Thyroid gland (tissue), 7 donors: ENCODE measurements around a stretch of chr16.

DNA sequence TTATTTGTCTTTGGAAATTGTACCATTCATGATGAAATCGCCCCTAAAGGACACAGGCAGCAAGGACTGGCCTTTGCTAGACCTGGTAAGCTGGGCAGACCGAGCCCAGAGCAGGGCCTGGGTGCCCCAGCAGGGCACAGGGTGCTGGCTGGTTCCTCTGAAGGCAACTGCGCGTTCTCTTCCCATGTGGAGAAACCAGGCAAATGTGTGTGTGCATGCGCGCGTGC is 104.9 kb downstream of the CMIP start:
- PRO-cap, 2 experiments, result no peak in any of the 2 experiments
- RAMPAGE, long total RNA, 5 experiments, result no peak in any of the 5 experiments

- PRO-cap, 2 experiments, result no peak in any of the 2 experiments
- RAMPAGE, long total RNA, 5 experiments, result no peak in any of the 5 experiments
Observed at GRCh38 chr16:81568185-81568976, 123.8 kb downstream of the CMIP start.

DNA sequence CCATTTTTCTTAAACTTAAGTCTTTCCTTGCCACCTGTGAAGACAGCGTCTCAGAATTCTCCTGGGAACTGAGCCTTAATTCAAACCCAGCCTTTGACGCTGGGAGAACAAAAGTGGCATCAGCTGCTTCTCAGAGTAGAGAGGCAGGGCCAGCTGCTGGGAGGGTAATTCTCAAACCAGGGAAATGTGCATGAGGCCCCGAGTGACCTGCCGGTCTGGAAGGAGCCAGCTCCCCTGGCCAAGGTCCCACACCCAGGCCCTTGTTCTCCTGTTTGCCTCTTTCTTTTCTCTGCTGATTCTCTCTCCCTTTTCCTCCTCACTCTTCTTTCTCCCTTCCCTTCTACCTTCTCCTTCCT is 84.2 kb upstream of the PLCG2 start:
- PRO-cap, 2 experiments, result peak in 1 of 2 experiments; most common plus-strand start position 201 of the sequence (in 1)
- RAMPAGE, long total RNA, 5 experiments, result no peak in any of the 5 experiments

- PRO-cap, 2 experiments, result no peak in any of the 2 experiments
- RAMPAGE, long total RNA, 5 experiments, result no peak in any of the 5 experiments
Observed at GRCh38 chr16:81889699-81890721, 110.9 kb downstream of the PLCG2 start.

DNA sequence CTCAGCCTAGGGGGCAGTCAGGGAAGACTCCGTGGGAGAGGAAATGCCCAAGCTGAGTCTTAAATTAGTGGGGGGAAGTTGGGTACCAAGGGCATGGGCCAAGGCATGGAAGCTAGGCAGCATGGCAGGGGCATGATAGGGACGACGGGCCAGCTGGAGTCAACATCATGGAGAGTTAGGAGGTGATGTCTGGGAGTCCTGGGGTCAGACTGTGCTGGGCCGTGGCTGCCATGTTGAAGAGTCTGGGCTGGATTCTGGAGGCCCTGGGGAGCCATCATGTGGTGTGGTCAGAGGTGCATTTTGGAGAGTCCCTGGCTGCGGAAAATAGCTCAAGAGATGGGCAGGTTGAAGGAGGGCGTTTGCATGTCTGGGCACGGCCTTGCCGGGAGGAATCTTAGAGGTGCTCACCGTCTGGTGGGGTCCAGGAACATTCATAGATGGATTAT is 85.2 kb downstream of the SDR42E1 start:
- PRO-cap, 2 experiments, result no peak in any of the 2 experiments
- RAMPAGE, long total RNA, 5 experiments, result no peak in any of the 5 experiments

- PRO-cap, 2 experiments, result no peak in any of the 2 experiments
- RAMPAGE, long total RNA, 5 experiments, result no peak in any of the 5 experiments
Observed at GRCh38 chr16:81946009-81946594, 65.2 kb downstream of the SDR42E1 start.

DNA sequence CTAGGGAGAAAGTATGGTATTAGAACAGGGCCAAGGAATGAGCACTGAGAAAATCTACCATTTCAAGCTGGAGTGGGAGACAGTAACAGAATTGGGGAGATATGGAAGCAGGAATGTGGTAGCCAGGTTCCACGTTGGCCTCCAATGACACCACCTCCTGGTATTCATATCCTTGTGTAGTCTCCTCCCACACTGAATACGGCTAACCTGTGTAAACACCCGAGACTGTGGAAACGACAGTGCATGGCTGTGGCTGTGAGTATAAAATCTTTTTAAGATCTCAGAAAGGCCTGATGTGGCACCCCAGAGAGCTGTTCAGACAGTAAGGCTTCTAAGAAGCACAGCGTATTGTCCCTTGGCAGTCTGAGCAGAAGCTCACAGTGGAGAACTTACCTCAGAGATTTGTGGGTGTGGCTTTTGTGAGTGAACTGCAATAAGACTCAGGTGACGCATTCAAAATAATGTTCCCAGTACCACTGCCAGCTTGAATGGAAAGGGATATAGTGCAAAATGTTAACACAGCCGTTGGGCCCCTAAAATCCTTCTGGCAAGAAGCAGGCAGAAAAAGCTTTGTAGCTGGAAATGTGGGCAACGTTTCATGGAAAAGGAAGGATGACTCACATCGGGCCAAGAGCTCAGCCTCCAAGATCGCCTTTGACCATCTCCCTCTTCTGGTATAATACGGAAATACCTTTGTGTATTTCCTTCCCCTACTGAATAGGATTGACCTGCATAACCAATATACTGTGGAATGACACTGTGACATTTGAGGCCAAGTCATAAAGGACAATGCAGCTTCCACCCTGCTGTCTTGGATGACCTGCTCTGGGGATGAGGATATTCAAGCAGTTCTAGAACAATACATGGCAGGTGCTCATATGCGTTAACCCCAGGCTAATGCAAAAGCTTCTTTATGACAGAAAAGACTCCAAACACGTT is 14.3 kb downstream of the SDR42E1 start:
- PRO-cap, 2 experiments, result no peak in any of the 2 experiments
- RAMPAGE, long total RNA, 5 experiments, result no peak in any of the 5 experiments

- PRO-cap, 2 experiments, result no peak in any of the 2 experiments
- RAMPAGE, long total RNA, 5 experiments, result no peak in any of the 5 experiments
Observed at GRCh38 chr16:82192678-82193172, 22.7 kb upstream of the MPHOSPH6 start.

- PRO-cap, 2 experiments, result peak in 1 of 2 experiments; most common plus-strand start chr16:82750325 (in 1)
- RAMPAGE, long total RNA, 5 experiments, result no peak in any of the 5 experiments
Observed at GRCh38 chr16:82750119-82750477, 123.3 kb downstream of the CDH13 start.

GRCh38 chr16:83288883-83289233 is 518.9 kb upstream of the HSBP1 start:
- PRO-cap, 2 experiments, result no peak in any of the 2 experiments
- RAMPAGE, long total RNA, 5 experiments, result no peak in any of the 5 experiments

DNA sequence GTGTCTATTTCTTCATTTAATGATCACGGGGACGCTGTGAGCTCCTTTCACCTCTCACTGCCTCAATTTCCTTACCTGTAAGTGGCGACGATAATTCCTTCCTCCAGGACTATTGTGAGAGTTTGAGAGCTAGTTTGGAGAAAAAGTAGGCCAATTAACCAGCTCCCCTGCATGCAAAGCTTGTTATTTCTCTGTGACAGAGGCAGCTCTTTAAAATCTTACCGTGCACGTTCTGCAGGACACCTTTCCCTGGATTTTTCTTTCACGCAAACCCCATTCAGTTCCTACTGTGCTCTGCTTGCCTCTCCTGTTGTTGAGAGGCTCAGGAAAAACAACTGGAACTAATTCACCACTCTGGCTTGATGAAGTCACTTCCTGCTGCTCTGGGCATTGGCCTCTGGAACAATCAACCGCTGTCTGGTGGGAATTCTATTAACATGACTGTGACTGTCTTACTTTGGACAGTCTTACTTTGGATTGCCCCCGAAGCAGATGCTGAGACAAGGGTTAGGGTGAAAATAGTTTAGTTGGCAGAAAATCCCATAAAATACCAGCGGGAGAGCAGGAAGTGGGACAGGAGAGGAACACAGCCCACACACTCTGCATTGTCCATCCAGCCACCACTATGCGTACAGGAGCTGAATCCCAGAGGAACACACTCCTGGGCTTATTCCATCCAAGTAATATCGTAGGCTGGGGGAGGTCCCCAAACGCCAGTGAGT is 90.0 kb upstream of the HSBP1 start:
- PRO-cap, 2 experiments, result peak in 1 of 2 experiments; most common minus-strand start position 315 of the sequence (in 1)
- RAMPAGE, long total RNA, 5 experiments, result no peak in any of the 5 experiments

- PRO-cap, 2 experiments, result no peak in any of the 2 experiments
- RAMPAGE, long total RNA, 5 experiments, result no peak in any of the 5 experiments
Observed at GRCh38 chr16:83804425-83804797, 3.4 kb upstream of the HSBP1 start.

DNA sequence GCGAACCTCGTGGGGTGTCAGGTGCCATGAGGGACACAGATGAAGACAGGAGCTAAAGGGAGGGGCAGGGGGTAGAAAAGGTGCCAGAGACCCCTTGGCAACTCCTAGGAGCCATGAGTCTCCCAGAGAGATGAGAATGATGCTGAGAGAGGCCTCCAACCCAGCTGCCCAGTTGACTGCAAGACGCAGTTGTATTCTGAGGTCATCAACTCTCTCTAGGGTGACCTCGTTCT is 13.4 kb downstream of the MLYCD start:
- PRO-cap, 2 experiments, result no peak in any of the 2 experiments
- RAMPAGE, long total RNA, 5 experiments, result no peak in any of the 5 experiments

- PRO-cap, 2 experiments, result peak in 1 of 2 experiments; most common plus-strand start chr16:84011151 (in 1)
- RAMPAGE, long total RNA, 5 experiments, result no peak in any of the 5 experiments
Observed at GRCh38 chr16:84011015-84011255, 31.7 kb downstream of the SLC38A8 start.

DNA sequence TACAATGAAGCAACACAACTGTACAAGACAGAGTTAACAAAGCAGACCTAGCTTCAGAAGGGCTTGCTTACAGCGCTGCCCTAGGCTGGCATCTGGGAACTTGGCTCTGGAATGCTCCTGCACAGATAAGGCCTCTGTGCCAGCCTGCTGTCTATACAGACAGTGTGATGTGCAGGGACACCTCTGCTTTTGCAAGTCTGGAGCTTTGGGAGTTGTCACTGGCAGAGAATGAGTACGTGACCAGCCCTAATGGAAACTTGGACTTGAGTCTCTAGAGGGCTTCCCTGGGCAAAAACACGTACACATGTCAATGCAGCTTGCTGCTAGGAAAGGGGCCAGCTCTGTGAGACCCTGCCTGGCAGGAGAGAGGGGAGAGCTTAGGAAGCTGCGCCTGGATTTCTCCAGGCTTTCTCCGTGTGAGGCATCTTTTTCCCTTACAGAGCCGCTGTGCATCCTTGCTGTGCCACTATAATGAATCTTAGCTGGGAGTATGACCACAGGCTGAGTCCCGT is 32.2 kb upstream of the SLC38A8 start:
- PRO-cap, 2 experiments, result no peak in any of the 2 experiments
- RAMPAGE, long total RNA, 5 experiments, result no peak in any of the 5 experiments

DNA sequence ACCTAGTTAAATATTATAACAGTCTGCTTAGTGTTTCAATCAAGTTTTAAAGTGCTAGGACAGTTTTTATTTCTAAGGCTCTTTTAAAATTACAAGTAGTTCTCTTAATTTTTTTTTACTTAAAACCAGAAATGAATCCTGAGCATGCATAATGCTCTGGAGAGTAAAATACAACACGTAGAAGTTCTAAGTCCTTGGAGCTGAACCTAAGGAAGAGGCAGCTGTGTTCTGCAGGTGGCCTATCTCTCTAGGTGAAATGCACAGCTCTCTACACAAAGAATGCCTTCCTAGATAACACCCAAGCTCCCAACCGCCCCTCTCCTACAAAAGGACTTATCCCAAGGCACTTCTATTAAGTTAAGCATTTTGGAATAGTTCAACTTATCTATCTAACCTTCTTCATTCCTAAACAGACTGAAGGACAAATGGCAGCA is 24.9 kb downstream of the MBTPS1 start:
- PRO-cap, 2 experiments, result no peak in any of the 2 experiments
- RAMPAGE, long total RNA, 5 experiments, result no peak in any of the 5 experiments

- PRO-cap, 2 experiments, result no peak in any of the 2 experiments
- RAMPAGE, long total RNA, 5 experiments, result no peak in any of the 5 experiments
Observed at GRCh38 chr16:84104838-84105037, 12.0 kb downstream of the MBTPS1 start.

GRCh38 chr16:84514689-84515460 is 10.4 kb upstream of the MEAK7 start:
- PRO-cap, 2 experiments, result no peak in any of the 2 experiments
- RAMPAGE, long total RNA, 5 experiments, result no peak in any of the 5 experiments

- PRO-cap, 2 experiments, result no peak in any of the 2 experiments
- RAMPAGE, long total RNA, 5 experiments, result no peak in any of the 5 experiments
Observed at GRCh38 chr16:84585703-84586639, 31.9 kb downstream of the COTL1 start.

GRCh38 chr16:84589642-84590475 is 28.0 kb downstream of the COTL1 start:
- PRO-cap, 2 experiments, result no peak in any of the 2 experiments
- RAMPAGE, long total RNA, 5 experiments, result no peak in any of the 5 experiments